ENCODE measurements around the gene USP28.

DNA sequence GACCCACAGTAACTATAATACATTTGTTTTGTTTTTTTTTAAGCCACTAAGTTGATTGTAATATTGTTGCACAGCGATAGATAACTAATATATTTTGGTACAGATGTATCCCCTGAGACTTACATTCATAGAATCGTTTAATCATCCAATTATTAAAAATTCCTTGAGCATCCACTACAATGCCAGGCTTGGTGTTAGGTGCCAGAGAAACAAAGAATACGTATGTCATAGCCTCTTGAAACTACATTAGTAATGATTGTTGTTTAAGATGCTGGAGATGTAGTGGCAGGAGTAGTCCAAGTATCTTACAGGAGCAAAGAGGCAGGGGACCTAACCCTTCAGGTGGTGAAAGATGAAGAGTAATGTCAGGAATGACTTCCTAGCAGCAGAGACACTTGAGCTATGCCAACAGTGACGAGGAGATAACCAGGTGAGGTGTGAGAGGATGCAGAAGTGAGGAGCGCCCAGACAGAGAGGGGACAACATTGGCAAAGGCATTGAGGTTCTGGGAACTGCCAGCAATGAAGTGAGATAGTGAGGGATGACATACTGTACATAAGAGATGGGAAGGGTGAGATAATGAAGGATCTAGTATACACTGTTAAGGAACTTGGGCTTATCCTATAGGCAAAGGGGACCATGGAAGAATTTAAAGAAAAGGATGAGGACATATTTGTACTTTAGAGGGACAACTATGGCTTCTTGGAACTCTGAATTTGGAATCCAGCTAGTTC, 95.7 kb downstream of the NCAM1 start:
- RRBS, result no CpG with 5 or more reads among the region's 5 CpGs

GRCh38 chr11:113190206-113190787, 124.1 kb upstream of the TTC12 start:
- RRBS, result no CpG with 5 or more reads among the region's 7 CpGs

DNA sequence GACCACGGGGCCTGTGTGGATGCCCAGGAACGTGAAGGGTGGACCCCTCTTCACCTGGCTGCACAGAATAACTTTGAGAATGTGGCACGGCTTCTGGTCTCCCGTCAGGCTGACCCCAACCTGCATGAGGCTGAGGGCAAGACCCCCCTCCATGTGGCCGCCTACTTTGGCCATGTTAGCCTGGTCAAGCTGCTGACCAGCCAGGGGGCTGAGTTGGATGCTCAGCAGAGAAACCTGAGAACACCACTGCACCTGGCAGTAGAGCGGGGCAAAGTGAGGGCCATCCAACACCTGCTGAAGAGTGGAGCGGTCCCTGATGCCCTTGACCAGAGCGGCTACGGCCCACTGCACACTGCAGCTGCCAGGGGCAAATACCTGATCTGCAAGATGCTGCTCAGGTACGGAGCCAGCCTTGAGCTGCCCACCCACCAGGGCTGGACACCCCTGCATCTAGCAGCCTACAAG, 11.8 kb downstream of the ANKK1 start:
- RRBS, result no CpG with 5 or more reads among the region's 10 CpGs

DNA sequence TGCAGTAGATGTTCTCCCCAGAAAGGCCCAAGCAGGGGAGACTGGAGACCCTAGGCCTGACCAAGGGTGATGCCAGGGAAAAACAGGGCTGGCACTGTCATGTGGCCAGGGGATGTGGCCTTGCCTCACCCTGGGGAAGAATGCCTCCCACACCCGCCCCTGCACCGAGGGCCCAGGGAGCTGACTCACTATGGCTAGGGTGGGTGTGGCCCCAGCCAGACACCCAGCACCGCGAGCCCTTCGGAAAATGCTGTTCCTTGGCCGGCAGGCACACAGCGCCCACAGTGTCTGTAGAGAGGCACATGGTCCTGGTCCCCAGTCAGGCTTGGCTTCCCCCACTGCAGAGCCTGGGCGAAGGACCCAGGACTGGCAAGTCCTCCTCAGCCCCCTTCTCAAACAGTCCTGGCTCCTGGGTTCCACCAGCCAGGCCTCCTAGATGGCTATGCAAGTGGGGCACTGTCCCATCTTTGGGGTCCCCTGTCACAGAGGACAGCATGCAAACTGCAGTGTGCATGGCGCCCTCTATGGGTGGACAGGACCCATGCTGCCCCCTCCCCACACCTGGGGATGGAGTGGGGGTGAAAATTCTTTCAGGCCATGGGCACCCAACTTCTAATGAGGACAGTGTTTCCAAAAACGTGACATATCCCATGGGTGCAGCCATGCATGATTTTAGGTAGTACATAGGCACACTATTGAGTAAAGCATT, 15.3 kb downstream of the TMPRSS5 start:
- RRBS, result no CpG with 5 or more reads among the region's 10 CpGs

- RRBS, result 1% methylated on average over 25 of the region's 76 CpGs
Measured at GRCh38 chr11:113875431-113876233, at the start of gene USP28. USP28 (minus strand) TSS chr11:113875572.

- RRBS, result no CpG with 5 or more reads among the region's 5 CpGs
Measured at GRCh38 chr11:113980895-113981186, 5.9 kb downstream of the HTR3A start.

DNA sequence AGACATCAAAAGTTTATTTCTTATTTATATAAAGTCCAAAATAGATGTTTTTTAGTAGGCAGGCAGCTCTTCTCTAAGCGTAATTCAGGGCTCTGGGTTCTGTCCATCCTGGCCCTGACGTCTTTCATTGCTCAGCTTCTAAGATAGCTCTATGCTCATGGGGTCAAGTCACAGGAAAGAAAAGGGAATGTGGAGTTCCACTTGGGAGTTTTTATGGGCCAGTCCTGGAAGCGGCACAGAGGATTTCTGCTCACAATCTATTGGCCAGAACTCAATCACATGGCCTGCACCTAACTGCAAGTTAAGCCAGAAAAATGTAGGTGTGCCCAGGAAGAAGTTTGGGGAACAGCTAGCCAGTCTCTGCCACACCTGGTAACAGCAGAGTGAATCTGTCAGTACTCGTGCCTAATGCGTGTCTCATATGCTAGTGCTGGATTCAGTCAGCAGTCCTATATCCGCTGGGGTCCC, 7.3 kb upstream of the ZBTB16 start:
- RRBS, result no CpG with 5 or more reads among the region's 6 CpGs

DNA sequence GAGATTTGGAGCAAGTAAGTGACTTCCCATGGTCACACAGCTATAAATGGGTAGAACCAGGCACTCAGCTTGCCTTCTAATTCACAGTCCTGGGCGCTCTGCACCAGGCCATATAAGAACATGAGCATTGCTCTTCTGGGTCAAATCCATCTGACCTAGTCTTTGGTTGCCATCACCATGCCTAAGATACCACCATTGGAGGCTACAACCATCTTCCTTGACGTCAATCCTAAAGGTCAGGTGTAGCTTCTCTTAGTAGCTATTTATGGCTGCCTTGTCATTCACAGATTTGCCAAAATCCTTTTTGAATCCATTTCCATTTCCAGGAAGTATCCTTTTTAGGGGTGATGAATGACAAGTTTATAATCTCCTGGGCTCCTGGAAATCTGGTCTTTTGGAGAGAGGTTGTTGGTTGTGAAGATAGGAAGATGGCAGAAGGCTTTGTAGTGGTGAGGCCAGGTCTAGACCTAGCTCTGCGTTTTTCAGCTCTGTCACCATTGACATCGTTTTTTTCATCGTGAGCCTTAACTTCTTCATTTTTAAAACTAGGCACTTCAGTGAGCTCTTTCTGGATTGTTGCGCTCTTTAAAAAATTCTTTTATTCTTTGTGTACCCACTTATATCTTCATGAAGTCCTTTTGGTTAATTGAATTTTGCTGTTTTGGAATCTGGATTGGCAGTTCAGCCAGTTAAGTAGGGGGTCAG, 11.2 kb downstream of the ZBTB16 start:
- RRBS, result no CpG with 5 or more reads among the region's 6 CpGs

DNA sequence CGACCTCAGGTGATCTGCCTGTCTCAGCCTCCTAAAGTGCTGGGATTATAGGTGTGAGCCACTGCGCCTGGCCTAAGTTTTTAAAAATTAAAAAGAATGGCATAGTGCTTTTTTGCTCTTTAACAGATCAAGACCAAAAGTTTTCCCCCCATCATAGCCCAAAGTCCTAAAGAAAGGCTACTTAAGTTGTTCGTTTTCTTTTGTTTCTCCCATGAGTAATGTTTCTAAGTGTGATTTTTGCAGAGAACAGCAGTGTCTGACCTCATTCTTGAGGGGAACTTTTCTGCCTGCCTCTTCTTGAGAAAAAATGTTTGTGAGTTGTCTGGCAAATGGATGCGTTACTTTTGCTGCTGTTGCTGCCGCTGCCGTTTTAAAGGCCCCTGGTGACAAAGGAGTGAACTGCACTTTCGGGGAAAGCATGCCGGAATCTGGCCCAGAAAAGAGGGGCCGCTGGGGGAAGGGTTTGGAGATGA, 16.2 kb downstream of the ZBTB16 start:
- RRBS, result no CpG with 5 or more reads among the region's 9 CpGs

- RRBS, result no CpG with 5 or more reads among the region's 8 CpGs
Measured at GRCh38 chr11:114080117-114081324, 21.0 kb downstream of the ZBTB16 start.

DNA sequence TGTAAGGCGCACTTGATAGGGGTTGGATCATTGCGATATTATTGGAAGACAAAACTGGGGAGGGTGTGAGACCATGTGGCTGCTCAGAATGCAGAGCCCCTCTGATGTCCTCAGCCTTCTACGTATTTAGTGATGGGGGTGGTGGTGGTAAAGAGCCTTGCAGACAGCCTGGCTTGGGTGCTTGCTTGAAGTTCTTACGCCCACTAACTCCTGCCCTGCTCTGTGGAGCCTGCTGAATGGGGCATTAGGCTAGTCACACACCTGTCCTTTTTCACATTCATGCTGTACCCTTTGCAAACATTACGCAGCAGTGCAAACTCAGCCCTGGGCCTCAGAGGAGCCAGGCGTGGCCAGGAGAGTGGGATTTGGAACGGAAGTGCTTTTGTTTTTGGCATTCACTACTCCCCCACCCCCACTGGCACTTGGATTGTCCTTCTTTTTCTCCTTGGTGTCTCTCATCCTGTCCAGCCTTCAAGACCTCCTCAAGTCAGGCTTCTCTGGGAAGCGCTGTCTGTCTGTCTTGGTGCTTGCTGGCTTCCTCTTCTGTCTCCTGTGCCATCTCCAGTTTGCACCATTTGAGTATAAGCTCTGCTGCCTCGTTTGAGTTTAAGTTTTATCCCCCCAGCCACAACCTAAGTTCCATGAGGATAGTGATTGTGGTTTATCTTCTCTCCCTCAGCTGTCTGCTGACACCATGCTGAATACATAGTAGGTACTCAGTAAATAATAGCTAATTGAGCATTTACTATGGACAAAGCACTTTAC, 26.5 kb downstream of the ZBTB16 start:
- RRBS, result no CpG with 5 or more reads among the region's 9 CpGs

DNA sequence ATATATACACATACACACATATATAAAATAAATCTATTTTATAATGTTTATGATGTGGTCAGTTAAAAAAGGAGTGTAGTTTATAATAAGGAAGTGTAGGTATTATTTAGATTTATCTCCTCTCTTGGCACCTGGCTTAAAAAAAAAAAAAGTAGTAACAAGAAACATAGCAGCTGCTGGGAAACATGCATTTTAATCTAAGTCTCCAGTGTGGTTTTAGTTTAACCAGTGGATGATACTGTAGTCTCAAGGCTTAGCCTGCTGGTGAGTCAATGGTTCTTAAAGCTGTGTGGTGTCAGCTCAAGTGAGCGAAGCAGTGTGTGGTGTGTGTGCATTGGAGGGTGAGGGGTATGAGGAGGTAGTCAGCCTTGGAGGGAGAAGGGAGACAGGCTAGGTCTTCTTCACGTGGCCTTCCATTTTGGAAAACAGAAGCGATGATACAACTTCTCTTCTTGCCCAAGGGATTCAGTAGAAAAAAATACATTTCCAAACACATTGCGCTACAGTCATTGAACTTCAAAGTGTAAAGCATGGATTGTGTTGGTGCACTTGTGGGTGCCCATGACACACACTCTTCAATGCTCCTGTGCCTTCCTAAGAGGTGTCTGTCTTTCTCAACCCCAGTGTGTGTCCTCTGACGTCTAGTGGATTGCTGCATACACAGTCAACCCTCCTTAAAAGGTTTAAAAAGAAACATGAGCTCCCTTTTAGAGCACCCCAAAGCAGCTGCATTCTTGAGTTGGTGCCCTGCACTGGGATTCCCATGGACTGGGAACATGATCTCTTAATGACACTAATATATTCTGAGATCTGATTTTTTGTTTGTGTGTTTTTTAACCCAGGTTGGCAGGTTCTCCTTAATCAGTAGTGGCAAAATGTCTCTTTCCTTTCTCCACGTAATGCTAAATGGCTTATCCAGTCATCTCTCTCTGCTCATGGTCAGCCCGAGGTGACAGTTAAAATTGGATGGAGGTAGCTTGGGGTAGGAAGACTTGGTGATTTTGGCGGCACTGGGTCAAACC, 40.1 kb downstream of the ZBTB16 start:
- RRBS, result no CpG with 5 or more reads among the region's 8 CpGs

DNA sequence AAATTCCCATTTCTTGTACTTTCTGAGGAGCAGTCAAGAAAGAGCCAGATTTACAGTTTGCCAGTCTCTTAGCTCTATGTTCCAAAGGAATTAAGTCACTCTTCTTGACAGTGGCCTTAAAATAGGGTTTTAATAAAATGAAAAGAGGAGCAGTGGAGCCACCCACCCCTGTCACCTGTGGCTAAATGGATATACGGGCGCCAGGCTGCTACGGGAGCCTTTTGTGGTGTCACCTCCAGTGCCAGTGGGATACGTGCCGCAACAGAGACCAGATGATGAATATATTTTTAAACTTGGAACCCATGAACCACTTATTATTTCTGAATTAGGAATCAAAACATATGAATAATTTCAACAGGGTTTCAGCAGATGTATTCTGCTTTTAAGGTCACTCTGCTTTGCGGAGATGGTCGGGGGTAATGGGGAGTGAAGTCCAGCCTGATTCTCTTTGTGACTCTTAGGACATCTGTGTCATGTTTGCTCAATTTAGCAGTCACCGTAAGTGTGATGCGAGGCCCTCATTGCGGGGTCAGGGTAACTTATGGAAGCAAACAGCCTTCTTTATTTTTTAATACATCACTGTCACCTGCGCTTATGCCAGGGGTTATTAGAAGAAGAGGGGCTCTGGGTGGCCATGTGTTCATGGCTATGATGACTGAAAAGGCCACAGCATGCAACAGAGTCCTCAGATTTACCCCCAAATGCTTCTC, 64.3 kb downstream of the ZBTB16 start:
- RRBS, result no CpG with 5 or more reads among the region's 11 CpGs

DNA sequence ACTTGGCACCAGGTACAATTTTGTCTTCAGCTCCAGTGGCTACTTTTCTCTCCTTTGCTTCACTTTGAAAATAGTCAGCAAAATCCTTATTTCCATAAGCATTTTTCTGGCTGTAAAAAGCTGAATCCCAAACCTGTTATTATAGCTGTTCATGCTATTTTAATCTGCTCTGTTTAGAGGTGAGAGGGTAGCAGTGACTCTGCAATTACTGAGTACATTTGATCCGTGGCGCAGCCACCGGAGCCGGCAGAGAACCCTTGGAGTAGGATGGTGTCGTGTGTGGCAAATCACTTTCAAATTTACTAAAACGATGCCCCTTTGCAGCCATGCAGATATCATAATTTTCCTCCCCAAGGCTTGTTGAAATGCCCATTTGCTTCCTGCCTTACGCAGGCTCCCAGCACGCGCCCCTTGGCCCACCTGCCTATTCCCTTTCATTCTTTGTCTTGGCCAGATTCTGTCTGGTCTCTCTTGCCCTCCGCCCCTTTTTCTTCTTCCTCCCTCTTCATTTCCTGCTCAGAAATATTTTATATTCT, 69.7 kb downstream of the ZBTB16 start:
- RRBS, result no CpG with 5 or more reads among the region's 10 CpGs

GRCh38 chr11:114132845-114133312, 73.4 kb downstream of the ZBTB16 start:
- RRBS, result no CpG with 5 or more reads among the region's 6 CpGs

DNA sequence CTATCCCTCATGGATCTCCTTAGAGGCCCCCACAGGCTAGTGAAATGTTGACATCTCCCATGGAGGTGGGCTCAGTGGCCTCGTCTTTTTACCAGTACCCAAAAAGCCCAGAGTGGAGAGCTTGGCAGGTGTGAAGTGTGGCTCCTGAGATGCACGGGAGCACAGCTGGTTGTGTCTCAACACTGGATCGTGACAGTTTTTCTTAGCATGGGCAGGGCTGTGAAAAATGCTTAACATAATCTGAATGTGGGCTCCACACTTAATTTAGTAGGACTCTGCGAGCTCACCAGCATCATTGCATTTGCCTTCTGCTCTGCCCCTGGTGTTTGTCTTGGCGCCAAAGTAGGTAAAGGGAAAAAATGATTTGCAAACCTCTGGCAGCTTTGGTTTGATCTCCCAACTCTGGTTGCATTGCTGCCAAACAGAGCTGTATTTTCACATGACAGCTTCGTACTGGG, 74.4 kb downstream of the ZBTB16 start:
- RRBS, result no CpG with 5 or more reads among the region's 6 CpGs

- RRBS, result no CpG with 5 or more reads among the region's 14 CpGs
Measured at GRCh38 chr11:114169225-114170209, 110.0 kb downstream of the ZBTB16 start.

DNA sequence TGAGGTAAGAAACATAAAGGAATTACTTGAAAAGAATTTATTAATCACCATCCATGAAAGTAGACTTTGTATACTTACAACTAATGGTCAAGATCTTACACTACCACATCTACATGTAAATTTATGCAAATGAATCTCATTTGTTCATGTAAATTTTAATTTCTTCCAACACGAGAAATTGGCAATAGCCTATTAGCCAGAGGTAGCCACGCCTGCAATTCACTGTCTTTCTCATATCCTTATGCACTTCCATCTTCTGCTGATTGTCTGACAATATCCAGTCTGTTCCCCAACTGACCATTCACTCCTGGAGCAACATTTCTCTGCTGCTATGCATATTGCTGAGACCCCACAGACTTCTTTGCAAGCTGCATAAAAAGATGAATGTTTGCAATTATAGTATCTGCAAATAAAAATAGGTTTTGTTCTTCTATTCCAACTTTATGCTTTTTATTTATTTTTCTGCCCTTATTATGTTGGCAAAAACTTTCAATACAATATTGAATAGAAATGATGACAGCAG, 2.5 kb downstream of the NNMT start:
- RRBS, result no CpG with 5 or more reads among the region's 2 CpGs

GRCh38 chr11:114318290-114318753, 22.1 kb downstream of the NNMT start:
- RRBS, result no CpG with 5 or more reads among the region's 4 CpGs

- RRBS, result no CpG with 5 or more reads among the region's 6 CpGs
Measured at GRCh38 chr11:114399457-114399879, 843 bp downstream of the C11orf71 start.

Data from HCT116 (cell line).